ENCODE results near the genes ZBTB33, CUL4B and CT47A10.

DNA sequence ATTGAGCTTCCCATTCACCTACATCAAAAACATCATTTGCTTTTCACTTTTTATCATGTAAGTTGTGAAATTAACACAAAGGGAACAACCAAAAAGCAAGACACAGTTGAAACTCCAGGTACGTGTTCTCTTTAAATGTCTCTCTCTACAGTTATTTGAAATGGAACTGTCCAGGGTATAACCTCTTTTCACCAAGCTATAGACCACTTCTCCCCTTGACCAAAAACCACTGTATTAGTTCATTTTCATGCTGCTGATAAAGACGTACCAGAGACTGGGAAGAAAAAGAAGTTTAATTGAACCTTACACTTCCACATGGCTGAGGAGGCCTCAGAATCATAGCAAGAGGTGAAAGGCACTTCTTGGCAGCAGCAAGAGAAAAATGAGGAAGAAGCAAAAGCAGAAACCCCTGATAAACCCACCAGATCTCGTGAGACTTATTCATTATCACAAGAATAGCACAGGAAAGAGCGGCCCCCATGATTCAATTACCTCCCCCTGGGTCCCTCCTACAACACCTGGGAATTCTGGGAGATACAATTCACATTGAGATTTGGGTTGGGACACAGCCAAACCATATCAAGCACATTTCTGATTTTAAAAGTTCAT is 97.7 kb downstream of the DOCK11 start:
- PRO-cap, 4 experiments: no peak in any of the 4 experiments
- RAMPAGE, long total RNA, 2 experiments: no peak in any of the 2 experiments

DNA sequence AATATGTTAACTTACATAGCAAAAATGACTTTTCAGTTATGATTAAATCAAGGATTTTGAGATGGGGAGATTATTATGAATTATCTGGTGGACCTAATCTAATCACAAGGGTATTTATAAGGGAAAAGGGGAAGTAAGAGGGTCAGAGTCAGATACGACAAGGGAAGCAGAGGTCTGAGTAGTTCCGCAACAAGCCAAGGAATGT is 1.1 kb upstream of the IL13RA1 start:
- PRO-cap, 4 experiments: peak in 1 of 4 experiments; most common plus-strand start position 145 of the sequence (in 1)
- RAMPAGE, long total RNA, 2 experiments: no peak in any of the 2 experiments

DNA sequence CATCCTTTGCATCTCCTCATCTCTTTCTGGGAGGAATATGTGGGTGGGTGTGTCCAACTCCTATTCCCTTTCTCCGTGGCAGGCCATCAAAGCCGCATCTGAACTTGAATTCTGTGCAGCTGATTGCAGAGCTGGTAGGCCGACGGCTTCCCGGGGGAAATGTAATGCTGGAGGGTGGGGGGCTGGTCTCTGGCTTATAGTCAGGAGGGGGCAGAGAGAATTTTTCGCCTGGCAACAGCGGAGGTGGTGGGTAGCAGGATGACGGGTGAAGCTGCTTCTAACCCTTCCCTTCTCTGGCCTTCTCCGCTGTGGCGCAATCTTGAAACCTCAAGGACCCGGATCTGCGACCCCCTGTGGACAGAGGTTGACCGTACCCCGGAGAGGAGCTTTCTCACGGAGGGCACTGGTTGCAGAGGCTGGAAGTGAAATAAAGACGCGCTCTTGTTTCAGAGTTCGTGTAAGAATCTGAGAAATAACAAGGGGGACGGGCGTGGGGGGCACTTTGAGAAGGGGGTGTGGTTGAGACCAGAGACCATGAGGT is 703 bp downstream of the ZCCHC12 start:
- PRO-cap, 4 experiments: no peak in any of the 4 experiments
- RAMPAGE, long total RNA, 2 experiments: no peak in any of the 2 experiments

DNA sequence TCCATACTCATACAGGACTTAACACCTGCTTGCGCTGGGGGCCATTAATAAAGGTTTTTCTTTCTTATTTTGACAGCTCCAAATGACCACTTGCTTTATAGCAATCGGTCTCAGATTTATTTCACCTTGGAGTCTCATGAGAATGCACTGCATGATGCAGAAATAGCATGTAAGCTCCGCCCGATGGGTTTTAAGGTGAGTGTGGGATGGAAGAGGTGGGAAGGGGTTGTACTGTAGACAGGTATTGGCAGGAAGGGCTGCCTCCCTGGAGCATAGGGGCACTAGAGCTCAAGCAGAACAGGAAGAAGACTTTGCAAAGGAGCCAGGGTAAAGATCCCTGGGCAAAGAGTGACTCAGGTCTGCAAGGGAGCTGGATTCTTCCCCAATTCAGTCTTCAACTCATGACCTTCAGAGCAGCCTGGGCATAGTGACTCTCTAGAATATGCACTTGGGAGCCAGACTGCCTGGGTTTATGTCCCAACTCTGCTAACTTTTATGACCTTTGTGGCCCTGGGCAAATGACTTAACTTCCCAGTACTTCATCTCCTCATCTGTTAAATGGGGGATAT is 3.9 kb downstream of the LONRF3 start:
- PRO-cap, 4 experiments: no peak in any of the 4 experiments
- RAMPAGE, long total RNA, 2 experiments: no peak in any of the 2 experiments

DNA sequence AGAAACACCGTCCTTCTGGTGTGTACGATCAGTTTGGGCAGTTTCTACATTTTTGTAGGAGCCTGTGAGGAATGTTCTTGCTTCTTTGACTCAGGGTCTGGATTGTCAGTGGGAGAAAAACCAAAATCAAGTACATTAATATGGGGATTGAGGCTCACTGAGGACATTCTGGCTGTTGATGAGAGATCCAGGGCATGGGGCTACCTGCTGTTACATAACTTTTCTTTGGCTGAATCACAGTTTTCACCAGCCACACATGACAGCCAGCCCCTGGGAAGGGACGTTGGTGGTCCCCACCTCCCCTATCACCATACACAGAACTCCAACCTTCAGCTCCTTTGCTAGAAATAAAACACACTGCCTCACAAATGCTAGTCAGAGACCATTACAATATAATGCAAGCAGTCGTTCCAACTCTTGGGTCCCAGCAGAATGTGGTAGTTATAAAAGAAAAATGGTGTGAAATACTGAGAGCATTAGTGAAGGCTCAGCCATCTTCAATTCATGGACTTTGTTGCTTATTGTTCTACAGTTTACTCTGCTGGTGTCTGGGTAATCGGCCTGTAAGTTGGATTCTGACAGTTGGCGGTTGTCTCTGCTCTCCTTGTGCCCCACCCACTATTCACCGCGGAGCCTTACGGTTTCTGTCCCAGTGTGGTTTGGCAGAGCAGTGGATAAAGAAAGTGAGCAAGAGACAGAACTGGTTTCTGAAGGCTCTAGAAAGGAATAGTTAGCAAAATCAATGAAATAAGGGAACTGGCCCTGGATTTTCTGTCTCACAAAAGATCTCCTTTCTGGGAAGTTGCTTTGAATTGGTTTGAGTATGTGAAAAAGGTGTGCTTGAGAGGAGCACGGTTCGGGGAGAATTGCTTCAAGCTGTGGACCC is 8.9 kb downstream of the LONRF3 start:
- PRO-cap, 4 experiments: no peak in any of the 4 experiments
- RAMPAGE, long total RNA, 2 experiments: no peak in any of the 2 experiments

- PRO-cap, 4 experiments: no peak in any of the 4 experiments
- RAMPAGE, long total RNA, 2 experiments: no peak in any of the 2 experiments
Observed at GRCh38 chrX:118992005-118993124, 17.9 kb downstream of the LONRF3 start.

DNA sequence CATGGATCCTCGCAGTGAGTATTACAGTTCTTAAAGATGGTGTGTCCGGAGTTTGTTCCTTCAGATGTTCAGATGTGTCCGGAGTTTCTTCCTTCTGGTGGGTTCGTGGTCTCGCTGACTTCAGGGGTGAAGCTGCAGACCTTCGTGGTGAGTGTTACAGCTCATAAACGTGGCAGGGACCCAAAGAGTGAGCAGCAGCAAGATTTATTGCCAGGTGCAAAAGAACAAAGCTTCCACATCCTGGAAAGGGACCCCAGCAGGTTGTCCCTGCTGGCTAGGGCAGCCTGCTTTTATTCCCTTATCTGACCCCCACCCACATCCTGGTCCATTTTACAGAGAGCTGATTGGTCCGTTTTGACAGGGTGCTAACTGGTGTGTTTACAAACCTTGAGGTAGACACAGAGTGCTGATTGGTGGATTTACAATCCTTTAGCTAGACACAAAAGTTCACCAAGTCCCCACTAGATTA is 45.2 kb upstream of the CT47C1 start:
- PRO-cap, 4 experiments: no peak in any of the 4 experiments
- RAMPAGE, long total RNA, 2 experiments: no peak in any of the 2 experiments

GRCh38 chrX:119234942-119235787 is 920 bp upstream of the PGRMC1 start:
- PRO-cap, 4 experiments: no peak in any of the 4 experiments
- RAMPAGE, long total RNA, 2 experiments: no peak in any of the 2 experiments

DNA sequence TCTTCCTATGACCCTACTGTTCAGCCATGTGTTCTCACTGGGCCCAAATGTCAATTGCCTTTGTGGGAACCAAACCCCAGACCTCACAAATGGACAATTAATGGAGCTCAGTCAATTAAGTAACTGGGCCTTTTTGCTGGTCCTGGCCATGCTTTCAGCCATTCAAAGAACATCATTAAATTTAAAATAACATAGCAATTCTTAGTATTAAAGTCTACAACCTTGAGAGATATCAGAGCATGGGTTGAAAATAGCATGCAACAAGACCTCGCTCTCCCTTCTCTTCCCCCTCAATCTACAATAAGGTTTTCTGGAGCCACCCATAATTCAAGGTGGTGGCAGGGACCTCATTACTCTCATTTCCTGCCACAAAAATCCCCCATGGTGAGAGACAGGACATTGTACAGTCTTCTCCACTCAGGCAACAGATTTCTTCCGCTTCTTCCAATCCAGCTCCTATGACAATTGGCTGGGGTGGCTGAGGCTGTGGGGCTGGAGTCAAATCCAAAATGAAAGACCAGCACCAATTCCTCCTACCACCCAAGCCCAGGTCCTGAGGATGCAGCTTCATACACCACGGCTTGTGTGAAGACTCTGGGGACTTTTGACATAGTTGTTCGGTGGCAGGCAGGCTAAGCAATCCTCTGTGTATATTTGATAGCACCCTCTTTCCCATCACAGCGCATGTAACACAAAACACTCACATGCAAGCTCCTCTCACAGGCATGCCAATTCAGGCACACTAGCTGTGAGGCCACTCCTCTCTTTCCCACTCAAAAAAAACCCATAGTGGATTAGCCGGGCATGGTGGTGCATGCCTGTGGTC is 46.5 kb downstream of the SEPTIN6 start:
- PRO-cap, 4 experiments: no peak in any of the 4 experiments
- RAMPAGE, long total RNA, 2 experiments: no peak in any of the 2 experiments

GRCh38 chrX:119686005-119686899 is 6.7 kb downstream of the SEPTIN6 start:
- PRO-cap, 4 experiments: peak in 1 of 4 experiments; most common plus-strand start chrX:119686370 (in 1)
- RAMPAGE, long total RNA, 2 experiments: no peak in any of the 2 experiments

DNA sequence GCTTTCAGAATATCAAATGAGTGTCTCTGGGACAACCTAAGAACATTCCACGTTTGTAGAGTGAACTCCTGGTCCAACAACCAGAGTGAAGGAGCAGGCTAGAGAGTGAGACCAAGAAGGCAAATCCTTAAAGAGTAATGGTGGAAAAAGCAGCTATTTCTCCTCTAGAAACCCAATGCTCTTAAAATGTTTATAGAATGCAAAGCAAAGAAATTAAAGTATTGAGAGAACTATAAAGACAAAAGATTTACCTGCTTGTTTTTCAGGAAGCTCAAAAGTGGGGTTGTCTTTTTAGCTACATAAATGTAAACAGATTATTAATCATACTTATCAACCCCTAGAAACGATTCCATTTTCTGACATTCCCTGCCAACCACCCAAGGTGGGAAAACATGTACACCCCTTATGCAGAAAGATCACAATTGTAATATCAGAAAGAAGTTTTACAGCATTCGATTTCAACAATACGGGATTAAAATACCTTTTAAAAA is 11.2 kb downstream of the UPF3B start:
- PRO-cap, 4 experiments: no peak in any of the 4 experiments
- RAMPAGE, long total RNA, 2 experiments: no peak in any of the 2 experiments

DNA sequence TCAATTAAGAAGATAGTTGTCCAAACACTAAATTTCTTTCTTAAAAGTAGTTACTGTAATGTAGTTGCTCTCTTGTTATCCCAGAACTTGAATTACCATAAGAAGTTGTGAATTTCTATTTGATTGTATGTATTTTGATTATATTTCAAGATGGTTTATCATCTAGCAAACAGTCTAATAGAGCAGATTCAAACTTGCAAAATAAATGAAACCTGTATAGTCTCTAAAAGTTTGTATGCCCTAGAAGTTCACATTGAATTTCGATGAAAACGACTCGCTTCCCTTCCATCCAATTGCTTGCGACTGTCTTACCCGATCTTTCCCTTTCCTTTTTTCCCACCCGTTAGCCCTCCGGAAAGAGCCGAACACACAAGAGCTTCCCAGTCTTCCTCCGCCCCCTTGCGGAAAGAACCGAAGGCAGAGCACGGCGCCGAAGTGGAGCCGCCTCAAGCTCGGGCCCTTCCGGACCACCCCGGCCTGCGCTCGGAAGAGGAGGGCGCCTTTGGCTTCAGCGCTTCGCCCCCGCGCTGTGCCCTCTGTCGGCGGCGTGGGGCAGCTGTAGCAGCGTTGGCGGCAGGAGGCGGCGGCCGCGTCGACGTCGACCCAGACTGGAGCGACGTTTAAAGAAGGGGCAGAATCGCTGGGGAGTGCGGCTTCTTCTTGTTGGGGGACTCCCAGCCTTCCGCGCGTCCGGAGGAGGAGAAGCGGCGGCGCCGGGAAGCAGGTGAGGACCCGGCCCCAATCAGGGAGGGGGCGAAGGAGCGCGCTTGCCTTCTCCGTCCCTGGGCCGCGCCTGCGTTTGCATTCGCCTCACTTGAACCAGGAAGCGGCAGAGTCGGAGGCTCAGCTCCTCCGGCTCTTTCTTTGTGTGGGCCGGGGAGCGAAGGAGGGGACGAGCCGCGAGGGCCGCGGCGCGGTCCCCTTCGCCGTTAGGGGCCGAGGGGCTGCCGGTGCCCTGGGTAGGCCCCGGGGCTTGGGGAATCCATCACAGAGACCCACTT is at the start of gene ZBTB33:
TSS of gene ZBTB33 (plus strand) at position 559 of the 1,001 bp plus-strand sequence.
- PRO-cap, 4 experiments: peak in 4 of 4 experiments; most common plus-strand start position 561 of the sequence (in 4); most common minus-strand start position 305 of the sequence (in 4)
- RAMPAGE, long total RNA, 2 experiments: start-site peak on the plus strand in 2 of 2 experiments, centred at positions 558 to 579 of the sequence, 503 to 546 reads per replicate

DNA sequence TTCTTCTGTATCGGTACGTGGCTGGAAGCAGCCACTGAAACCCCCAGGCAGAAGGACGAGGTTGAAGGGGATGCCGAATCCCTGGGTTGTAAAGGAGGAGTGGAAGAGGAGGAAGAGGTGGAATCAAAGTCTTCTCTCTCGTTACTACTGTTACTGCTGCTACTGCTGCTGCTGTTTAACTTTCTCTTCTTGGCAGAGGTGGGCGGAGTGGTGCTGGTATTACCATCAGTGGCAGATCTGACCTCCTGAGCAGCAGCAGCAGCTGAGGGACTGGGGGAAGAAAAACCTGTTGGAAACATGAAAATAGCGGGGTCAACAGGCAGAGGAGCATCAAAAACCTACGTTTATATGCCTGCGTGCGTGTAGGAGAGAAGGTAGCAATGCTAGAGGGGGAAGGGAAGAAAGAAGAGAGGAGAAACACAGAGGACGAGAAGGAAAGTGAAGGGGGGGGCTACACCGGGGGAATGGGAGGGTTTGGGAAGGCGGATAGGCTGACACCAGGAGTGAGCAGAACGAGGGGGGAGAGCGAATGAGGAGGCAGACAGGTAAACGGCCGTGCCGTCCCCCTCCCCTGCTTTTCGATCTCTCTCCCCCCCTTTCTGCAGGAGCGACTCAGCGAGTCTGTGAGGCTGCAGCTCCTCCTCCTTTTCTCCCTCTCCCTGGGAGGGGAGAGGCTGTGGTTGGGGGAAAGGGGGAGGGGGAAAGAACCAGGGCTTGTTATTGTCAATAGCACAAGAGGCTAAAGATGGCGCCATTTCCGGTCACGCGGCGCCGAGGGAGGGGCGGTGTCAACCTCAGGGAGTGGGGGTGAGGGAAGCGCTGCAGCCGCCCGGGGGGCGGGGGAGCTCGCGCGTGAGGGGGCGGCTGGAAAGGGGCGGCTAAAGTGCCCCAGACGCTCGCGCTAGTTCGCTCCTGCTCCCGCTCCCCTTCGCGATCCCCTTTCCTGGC is at the start of gene CUL4B:
TSS of gene CUL4B (minus strand) at position 623 of the 948 bp plus-strand sequence.
- PRO-cap, 4 experiments: peak in 4 of 4 experiments; most common plus-strand start position 228 of the sequence (in 4); most common minus-strand start position 587 of the sequence (in 4)
- RAMPAGE, long total RNA, 2 experiments: start-site peak on the minus strand in 2 of 2 experiments, centred at positions 599 to 639 of the sequence, 28 to 30 reads per replicate

- PRO-cap, 4 experiments: no peak in any of the 4 experiments
- RAMPAGE, long total RNA, 2 experiments: no peak in any of the 2 experiments
Observed at GRCh38 chrX:120617925-120618824, 11.7 kb downstream of the C1GALT1C1 start.

DNA sequence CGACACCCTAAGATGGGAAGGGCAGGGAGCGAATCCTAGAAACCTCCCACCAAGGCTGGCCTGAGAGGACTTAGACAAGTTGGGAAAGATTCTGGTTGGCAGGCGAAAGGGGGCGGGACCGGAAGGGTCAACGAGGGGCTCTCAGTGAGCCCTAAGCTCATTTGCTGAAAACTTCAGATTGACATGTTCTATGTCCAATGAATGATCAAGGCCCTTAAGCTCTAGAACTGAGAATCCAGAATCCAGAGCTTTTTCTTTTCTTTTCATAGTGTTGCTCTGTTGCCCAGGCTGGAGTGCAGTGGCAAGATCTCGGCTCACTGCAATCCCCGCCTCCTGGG is at the start of gene CT47A10:
TSS of gene CT47A10 (minus strand) at position 100 of the 338 bp plus-strand sequence.
- PRO-cap, 4 experiments: no peak in any of the 4 experiments
- RAMPAGE, long total RNA, 2 experiments: no peak in any of the 2 experiments

GRCh38 chrX:123183363-123183723 is 735 bp upstream of the GRIA3 start:
- PRO-cap, 4 experiments: no peak in any of the 4 experiments
- RAMPAGE, long total RNA, 2 experiments: no peak in any of the 2 experiments

GRCh38 chrX:123614019-123614315 is 118.9 kb downstream of the THOC2 start:
- PRO-cap, 4 experiments: no peak in any of the 4 experiments
- RAMPAGE, long total RNA, 2 experiments: no peak in any of the 2 experiments

GRCh38 chrX:123623666-123624260 is 109.1 kb downstream of the THOC2 start:
- PRO-cap, 4 experiments: no peak in any of the 4 experiments
- RAMPAGE, long total RNA, 2 experiments: no peak in any of the 2 experiments

DNA sequence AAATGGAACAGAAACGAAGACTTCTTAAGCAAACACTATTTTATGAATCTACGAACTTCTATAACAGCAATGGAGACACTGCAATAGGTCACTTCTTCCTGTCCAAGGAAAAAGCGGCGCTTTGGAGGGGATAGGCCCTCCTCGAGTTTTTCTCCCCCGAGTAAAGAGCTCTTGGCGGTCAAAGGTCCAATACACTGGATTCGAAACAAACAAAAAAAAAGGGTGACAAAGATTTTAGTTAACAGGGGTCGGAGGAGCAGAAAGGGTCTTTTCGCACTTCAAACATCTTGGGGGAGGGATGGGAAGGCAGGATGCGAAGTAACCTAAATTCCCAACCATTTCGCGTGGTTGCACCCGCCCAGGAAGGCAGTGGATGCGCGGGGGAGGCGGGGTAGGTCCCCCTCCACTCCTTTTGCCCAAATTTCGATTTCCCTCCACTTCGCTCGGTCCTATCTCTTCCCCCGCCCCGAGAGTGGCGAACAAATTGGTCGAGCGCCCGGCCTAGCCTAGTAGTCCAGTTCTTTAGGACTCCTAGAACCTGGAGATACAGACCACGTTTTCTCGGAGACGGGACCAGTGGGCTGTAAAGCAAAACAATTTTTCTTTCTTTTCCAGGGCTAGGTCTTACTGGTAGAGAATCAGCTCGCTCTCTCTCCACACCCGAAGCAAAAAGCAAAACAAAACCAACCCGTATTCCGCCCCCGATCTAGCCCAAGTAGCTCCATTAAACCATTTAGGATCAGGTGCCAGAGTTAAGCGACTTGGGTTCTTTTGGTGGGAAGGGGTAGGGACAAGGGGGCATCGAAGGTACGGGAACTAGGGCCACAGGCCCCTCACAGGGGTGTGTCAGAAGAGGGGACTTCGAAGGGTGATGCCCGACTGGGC is 2.1 kb upstream of the STAG2 start:
- PRO-cap, 4 experiments: peak in 3 of 4 experiments; most common plus-strand start position 419 of the sequence (in 2)
- RAMPAGE, long total RNA, 2 experiments: no peak in any of the 2 experiments

DNA sequence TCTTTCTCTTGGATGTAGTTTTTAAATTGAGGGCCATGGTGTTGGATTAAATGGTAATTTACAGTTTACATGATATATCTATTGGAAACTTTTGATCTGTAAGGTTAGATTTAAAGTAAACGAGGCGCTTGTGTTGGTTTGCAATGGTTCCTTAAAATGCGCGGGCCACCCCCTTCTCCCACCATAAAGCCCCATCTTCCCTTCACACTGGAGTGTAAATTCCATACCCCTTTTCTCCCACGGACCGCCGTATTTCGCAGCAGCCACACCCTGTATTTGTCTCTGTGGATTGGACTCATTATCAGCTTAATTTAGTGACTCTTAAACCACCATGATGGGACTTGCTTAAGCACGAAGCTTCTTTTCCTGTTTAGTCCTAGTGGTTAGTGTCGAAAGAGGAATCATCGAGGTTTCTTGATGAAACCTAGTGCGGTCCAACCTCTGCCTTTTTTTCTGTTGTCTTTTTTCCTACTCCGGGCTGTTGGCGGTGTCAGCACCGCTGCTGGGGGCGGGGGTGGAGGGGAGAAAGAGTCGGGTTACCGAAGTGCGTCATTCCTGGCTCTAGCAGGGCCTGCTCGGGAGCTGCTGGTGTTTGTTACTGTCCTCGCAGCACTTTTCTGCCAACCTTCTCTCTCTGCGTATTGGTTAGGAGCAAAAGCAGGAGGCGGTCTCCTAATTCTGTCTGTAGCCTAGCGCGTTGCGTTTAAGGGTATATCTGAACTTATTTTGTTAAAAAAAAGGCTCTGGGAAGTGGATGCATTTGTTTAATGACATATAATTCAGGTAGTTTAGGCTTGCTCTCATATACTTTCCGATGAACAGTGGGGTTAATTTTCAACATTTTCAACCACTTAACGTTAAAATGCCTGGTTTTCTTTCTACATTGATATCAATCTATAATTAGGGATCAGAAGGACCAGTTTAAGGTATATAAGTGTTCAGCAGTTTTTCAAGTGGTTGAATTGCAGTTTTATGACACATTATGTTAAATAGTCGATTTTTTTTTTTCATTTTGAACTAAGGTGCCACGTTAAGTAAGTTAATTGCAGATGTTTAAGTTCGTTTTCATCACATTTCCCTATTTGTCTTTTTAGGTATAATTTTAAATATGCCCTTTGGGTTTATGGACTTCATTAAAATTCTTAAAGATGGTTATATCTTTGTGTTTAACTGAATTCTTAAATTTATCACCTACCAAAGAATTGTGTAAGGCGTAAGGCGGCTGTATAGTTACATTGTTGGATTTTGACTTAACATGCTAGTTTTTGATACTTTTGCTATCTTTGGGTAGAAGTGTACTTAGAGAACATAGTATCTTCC is 1.6 kb downstream of the STAG2 start:
- PRO-cap, 4 experiments: peak in 4 of 4 experiments; most common plus-strand start position 641 of the sequence (in 4); most common minus-strand start position 455 of the sequence (in 4)
- RAMPAGE, long total RNA, 2 experiments: no peak in any of the 2 experiments